Gastroesophageal sphincter (tissue), 4 donors: ENCODE measurements around a stretch of chr7.

GRCh38 chr7:82035-82839, 110.1 kb upstream of the FAM20C start:
- PRO-cap: no peak
- RAMPAGE, long total RNA, 4 experiments: no peak in any of the 4 experiments

DNA sequence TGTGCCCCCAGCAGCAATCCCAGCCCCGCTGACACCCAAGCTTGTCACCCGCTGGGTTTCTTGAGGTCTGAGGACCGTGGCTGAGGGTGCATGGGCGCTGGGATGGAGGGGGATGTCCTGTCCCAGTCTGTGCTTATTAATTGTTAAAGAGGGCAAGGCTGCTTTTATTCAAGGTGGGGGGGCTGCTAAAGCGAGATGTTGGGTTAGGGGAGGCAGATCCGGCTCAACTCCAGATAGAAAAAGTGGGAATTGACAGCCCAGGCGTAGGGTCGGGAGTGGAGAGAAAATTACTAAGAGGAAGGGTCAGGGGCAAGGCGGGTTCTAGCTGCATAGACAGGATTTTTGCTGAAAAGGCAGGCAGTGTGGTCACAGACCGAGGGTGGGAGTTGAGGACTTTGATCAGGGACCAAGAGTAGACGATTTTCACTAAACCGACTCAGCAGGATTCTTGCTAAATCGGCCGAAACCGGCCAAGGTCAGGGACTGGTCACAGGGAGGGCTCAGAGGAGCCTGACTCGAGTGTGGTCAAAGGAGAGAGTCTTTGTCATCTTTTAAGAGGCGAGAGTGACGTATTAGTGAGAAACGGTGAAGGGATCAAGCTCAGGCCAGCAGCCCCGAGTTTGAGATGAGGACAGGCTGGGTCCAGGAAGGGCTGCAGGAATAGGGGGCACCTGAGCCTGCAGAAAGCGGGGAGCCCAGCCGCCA, 41.8 kb upstream of the FAM20C start:
- PRO-cap: no peak
- RAMPAGE, long total RNA, 4 experiments: no peak in any of the 4 experiments

DNA sequence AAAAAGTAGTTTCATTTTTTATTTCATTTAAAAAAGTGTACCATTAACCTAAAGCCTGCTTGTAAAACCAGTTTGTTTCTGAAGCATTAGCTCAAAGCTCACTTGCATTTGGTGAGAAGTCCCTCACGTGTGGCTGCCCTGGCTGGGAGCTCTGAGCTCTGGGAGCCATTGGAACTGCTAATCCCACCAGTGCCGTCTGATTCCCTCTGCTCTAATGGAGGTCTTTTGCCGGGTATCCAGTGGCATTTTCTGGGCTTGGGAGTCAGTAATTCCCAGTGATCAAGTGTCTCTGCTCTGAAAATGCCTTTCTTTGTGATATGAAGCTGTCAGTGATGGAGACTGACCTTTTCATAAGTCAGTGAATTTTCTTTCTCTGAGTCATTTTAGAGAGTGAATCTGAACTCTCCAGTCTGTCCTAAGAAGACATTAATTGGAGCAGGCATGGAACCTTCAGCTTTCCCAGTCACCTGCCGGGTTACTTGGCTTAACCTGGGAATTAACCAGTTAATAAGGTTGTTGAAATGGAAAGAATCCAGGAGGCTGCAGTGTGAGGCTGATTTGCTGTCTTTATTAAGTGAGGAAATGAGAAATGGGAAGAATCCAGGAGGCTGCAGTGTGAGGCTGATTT, 36.8 kb upstream of the FAM20C start:
- PRO-cap: no peak
- RAMPAGE, long total RNA, 4 experiments: no peak in any of the 4 experiments

GRCh38 chr7:164699-165298, 27.6 kb upstream of the FAM20C start:
- PRO-cap: no peak
- RAMPAGE, long total RNA, 4 experiments: no peak in any of the 4 experiments

- PRO-cap: no peak
- RAMPAGE, long total RNA, 4 experiments: no peak in any of the 4 experiments
These were observed 5.2 kb downstream of the FAM20C start for GRCh38 chr7:197668-197967.

DNA sequence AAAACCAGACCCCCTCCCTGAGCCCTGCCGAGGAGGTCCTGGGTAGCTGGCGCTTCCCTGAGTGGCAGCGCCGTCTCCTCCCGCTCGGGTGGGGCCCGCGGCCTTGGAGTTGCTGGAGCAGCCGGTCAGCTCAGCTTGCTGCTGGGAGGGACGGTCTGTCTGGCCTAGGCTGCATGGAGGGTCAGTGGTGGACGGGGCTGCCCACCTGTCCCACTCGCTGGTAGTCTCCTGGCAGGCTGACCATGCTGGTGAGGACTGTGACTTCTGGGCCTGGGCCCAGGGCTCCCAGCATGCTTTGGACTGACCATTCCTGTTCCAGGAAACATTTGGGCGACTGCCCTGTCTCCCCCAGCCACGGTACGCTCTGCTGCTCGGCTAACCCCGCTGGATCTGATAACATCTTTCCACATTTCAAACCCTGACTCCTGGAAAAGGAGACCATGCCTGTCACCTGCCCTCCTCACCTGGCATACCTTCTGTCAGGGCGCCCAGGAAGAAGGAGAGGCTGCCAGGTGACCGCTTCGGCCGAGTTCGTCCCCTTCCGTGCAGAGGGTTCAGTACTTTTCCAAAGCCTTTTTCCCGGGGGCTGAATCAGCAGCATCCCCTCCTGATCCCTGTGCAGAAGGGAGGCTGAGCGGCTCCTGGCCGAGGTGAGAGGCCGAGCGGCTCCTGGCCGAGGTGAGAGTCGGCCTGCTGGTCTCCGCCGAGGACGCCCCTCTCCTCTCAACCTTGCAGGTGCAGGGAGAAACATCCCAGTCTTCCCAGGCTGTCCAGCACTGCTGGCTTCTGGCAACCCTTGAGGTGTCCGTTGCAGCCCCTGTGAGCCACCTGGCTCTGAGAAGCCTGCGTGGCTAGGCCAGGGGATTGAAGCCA, 43.4 kb downstream of the FAM20C start:
- PRO-cap: bidirectional peak, plus-strand start at position 326 of the sequence, minus-strand start at position 257 of the sequence
- RAMPAGE, long total RNA, 4 experiments: no peak in any of the 4 experiments

- PRO-cap: no peak
- RAMPAGE, long total RNA, 4 experiments: no peak in any of the 4 experiments
These were observed 48.1 kb downstream of the FAM20C start for GRCh38 chr7:240036-241290.

DNA sequence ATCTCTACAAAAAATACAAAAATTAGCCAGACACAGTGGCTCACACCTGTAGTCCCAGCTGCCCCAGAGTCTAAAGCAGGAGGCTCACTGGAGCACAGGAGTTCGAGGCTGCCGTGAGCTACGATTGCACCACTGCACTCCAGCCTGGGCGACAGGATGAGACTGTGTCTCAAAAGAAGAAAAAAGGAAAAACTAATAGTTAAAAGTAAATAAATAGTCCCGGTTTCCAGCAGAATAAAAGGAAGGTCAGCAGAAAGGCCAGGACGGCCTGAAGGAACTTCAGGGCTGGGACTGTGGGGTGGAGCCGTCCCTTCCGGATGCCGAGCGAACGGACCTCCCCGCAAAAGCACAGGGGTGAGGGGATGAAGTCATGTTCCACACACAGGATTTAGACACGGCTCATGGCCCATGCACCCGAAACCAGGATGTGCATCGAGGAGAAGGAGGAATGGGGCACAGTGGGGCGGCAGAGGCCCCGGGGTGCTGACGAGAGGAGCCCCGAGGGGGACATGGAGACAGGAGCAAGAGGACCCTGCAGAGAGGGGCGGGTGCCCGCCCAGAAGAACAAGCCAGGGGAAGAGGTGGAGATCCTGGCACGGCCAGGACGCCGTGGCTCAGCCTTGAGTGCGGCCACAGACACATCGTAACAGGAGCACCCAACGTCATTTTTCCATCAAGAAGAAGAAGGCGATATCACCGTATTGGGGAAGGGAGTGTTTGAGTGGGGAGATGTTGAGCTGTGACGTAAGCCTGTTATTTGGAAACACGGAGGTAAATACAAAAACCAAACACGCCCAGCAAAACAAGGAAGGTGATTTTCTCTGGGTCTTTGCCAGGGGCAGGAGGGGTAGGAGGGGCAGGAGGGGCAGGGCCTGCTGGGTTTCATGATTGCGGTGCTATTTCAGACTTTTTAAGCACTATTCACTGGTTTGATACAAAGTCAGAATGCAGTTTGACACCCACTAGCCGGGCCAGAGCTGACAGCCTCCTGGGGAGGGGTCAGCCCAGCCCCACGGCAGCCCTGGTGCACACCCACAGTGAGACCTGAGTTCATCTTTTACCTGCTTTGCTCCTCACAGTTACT, 25.4 kb upstream of the FOXL3 start:
- PRO-cap: no peak
- RAMPAGE, long total RNA, 4 experiments: no peak in any of the 4 experiments

DNA sequence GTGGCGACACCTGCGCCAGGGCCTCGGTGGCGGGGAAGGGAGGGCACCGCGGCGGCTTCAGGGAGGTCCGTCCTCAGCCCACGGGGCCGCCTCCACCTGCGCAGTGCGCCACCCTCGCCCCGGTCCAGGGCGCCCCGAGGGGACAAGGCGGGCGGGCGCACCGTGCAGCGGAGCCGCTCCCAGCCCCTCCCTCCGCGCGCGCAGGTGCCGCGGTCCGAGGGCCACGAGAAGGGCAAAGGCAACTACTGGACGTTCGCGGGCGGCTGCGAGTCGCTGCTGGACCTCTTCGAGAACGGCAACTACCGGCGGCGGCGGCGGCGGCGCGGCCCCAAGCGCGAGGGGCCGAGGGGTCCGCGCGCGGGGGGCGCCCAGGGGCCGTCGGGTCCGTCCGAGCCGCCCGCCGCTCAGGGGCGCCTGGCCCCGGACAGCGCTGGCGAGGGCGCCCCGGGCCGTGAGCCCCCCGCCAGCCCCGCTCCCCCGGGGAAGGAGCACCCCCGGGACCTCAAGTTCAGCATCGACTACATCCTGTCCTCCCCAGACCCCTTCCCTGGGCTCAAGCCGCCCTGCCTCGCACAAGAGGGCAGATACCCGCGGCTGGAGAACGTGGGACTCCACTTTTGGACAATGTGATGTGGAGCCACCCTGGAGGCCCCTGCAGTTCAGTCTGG, 1.0 kb downstream of the FOXL3 start:
- PRO-cap: no peak
- RAMPAGE, long total RNA, 4 experiments: no peak in any of the 4 experiments

GRCh38 chr7:294342-295077, 4.5 kb downstream of the FOXL3 start:
- PRO-cap: no peak
- RAMPAGE, long total RNA, 4 experiments: no peak in any of the 4 experiments

DNA sequence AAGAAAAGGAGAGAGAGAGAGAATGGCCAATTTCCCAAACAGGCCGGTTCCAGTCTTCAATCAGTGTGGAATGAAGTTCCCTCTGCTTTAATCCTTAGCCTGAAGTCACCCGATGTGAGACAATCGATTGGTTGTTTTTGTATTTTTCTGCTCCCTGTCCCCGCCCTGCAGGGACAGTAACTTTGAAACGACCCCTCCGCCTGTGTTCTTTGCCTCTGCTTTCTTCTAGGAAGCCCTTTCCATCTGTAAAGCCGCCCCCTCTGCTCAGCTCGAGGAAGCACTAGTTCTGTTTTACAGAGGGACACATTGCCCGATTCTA, 33.4 kb downstream of the FOXL3 start:
- PRO-cap: bidirectional peak, plus-strand start at position 227 of the sequence, minus-strand start at position 62 of the sequence
- RAMPAGE, long total RNA, 4 experiments: no peak in any of the 4 experiments

- PRO-cap: bidirectional peak, plus-strand start at chr7:332823, minus-strand start at chr7:332679; bidirectional peak, plus-strand start at chr7:333288, minus-strand start at chr7:333279; unidirectional peak, minus-strand start at chr7:333314
- RAMPAGE, long total RNA, 4 experiments: no peak in any of the 4 experiments
These were observed 42.8 kb downstream of the FOXL3 start for GRCh38 chr7:332527-333494.

- PRO-cap: no peak
- RAMPAGE, long total RNA, 4 experiments: no peak in any of the 4 experiments
These were observed 7.6 kb downstream of the PDGFA start for GRCh38 chr7:511901-512566.

GRCh38 chr7:540020-540266, 20.3 kb upstream of the PDGFA start:
- PRO-cap: no peak
- RAMPAGE, long total RNA, 4 experiments: no peak in any of the 4 experiments

DNA sequence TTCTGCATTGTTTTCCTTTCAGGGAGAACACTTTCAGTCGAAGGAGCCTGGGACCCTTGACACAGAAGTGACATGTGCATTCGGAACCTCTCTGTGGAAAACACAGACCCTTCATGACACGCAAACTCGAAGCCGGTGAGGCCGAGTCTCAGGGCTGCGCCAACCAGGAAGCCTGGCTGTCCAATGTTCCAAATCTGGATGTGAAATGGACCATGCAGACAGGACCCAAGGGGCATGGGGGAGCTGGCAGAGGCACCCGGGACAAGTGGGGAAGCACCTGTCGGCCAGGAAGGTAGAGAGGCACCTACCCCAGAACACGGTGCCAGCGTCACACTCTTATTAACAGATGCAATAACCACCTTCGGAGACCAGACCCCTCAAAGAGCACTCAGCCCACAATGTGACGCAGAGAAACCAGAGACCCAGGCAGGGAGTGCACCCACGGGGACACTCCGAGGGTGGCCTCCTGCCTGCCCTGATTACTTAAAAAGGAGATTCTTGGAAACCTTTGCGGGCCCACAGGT, 88.3 kb upstream of the PDGFA start:
- PRO-cap: no peak
- RAMPAGE, long total RNA, 4 experiments: no peak in any of the 4 experiments

- PRO-cap: no peak
- RAMPAGE, long total RNA, 4 experiments: no peak in any of the 4 experiments
These were observed 92.0 kb upstream of the PDGFA start for GRCh38 chr7:611424-612173.

DNA sequence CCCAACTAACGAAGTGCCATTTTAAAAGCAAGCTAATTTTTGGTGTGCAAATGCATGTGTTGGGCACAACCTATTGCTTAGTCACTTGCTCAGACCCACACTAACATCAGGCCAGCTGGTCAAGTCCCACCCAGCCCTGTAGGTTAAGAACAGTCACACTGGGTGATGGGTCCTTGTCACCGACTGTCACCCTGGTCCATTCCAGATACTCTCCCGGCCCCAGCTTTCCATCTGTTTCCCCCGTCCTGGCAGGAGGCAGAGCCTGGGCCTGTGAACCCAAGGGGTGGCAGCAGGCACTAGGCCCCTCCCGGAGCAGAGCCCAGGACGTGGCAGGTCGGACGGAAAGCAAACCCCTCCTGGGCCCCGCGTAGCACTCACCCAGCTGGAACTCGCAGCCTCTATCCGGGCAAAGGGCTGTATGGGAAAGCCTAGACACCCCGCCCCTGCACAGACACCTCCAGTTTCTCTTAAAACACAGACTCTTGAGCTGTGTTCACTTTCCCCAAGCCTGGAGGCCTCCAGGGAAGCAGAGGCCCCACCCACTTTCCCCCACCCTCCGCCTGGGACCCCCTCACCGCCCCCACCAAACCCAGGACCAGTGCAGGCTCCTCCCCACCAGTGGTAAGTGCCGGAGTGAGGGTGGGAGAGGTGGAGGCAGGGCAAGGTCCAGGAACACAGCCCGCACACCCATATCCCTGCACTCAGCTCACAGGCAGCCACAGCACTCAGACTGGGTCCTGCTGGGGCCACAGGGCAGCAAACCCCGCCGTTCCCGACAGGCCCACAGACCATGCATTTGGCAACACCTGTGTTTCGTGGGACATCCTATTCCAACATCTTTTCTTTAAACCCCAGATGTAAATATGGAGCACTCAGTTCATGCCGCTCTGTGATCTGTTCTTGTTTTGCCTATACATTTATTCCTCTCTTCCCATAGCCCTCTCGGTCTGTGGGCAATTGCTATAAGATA, 98.1 kb upstream of the PDGFA start:
- PRO-cap: no peak
- RAMPAGE, long total RNA, 4 experiments: no peak in any of the 4 experiments

GRCh38 chr7:712342-713030, 14.0 kb upstream of the DNAAF5 start:
- PRO-cap: no peak
- RAMPAGE, long total RNA, 4 experiments: start-site peak on the minus strand in 3 of 4 experiments, at chr7:712436-712483 at its widest, 23 to 29 reads per replicate

GRCh38 chr7:759776-760334, 32.8 kb upstream of the PRKAR1B start:
- PRO-cap: no peak
- RAMPAGE, long total RNA, 4 experiments: no peak in any of the 4 experiments

DNA sequence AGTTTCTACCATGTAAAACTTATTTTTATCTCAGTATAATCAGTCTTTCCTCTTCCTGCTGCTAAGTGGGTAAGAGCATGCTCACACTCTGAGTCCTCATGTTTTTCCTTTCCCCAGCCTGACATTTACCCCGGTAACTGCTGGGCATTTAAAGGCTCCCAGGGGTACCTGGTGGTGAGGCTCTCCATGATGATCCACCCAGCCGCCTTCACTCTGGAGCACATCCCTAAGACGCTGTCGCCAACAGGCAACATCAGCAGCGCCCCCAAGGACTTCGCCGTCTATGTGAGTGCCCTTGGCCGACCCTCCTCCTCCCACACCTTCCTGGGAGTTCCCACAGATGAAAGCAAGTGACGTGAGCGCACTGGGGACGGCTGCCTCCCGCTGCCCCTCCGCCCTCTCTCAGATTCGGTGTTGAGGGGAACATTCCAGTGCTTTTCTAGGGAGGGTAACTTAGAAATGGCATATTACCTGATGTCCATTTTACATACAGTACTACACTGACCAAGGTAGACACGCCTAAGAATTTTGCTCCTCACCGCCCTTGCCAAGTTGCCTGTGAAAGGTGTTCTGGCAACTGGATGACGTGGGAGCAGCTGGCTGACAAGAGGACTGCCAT, 7.0 kb upstream of the GET4 start:
- PRO-cap: no peak
- RAMPAGE, long total RNA, 4 experiments: no peak in any of the 4 experiments